Tibial artery (tissue), 1 donor: Measurements from ENCODE around the gene DUSP1.

- PRO-cap: no peak
Observed at GRCh38 chr5:172725092-172725627, 45.8 kb downstream of the DUSP1 start.

GRCh38 chr5:172764865-172765977 lies 5.8 kb downstream of the DUSP1 start:
- PRO-cap: no peak

- PRO-cap: unidirectional peak, minus-strand start at chr5:172769580; unidirectional peak, minus-strand start at chr5:172769612
Observed at GRCh38 chr5:172769517-172769896, 1.5 kb downstream of the DUSP1 start.

- PRO-cap: bidirectional peak, plus-strand start at chr5:172771522, minus-strand start at chr5:172771195
Observed at GRCh38 chr5:172770479-172771292, at the start of gene DUSP1. Gene DUSP1, minus strand, starts transcription at chr5:172771195.

- PRO-cap: no peak
Observed at GRCh38 chr5:172799860-172800685, 29.1 kb upstream of the DUSP1 start.

DNA sequence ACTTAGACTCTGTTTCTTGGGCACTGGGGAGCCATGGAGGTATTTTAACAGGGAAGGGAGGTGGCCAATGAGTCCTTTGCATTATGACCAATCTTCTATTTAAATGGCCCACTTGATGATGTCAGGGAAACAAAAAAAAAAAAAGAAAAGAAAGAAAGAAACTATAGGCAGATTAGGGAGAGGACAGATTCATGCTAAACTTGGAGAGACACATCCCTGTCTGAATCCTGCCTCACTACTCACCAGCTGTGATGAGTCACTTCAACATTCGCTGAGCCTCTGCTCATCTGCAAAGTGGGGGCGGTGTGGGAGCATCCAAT lies 17.2 kb upstream of the ERGIC1 start:
- PRO-cap: no peak

DNA sequence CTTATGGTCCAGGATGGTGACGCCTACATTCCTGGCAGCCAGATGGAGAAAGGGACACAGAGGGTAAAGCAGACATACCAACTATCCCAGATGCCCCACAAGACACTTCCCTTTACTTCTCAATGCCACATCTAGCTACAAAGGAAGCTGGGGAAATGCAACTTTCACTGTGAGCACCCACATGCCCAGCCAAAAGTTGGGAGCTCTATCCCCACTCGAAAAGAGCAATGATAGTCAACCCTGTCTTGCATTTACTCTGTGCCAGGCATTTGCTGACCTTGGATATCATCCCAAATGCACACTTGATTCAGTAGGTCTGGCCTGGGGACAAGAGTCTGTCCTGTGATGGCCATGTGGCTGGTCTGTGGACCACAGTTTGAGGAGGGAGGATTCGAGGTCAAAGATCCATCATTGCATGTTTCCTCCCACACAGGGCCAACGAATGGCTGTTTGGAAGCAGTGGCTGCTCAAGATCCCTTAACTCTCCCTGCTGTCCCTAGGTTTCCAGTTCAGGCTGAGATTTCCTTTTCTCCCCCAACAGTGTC lies 1.4 kb upstream of the ERGIC1 start:
- PRO-cap: no peak

- PRO-cap: no peak
Observed at GRCh38 chr5:172841033-172841462, 7.0 kb downstream of the ERGIC1 start.

- PRO-cap: bidirectional peak, plus-strand start at chr5:172869420, minus-strand start at chr5:172869144
Observed at GRCh38 chr5:172869224-172869786, 35.3 kb downstream of the ERGIC1 start.

GRCh38 chr5:172918792-172919517 lies 40.3 kb upstream of the RPL26L1 start:
- PRO-cap: no peak

DNA sequence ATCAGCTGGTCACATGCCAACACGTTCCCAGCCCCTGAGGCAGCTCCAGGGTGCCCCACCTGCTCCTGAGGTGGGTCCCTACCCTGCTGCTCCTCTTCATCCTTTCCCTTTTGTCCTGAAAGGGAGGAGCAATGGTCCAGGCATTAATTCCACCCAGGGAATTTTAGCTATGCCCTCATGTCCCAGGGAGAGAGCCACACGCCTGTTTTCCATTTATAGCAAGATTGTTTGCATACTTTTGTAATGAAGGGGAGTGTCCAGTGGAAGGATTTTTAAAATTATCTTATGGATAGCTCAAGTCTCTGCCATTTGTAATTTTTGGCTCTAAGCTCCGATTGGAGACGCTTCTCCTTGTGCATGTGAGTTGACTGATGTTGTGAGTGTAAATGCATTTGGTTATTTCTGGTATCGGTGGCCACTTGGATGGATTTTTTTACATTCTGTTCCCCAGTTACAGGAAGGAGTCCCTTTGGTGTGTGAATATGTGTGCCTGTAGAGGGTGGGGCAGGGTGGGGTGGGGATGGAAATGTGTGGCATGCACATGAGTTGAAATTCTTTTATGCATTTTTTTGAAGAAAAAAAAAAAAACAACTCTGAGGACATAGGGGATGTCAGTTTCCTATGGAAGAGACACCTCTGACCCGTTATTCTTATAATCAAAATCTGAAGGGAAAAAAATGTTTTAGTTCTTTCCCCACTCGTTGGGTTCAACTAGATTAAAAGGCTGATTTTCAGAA lies 7.1 kb upstream of the RPL26L1 start:
- PRO-cap: no peak

- PRO-cap: no peak
Observed at GRCh38 chr5:173040137-173040336, 16.1 kb upstream of the CREBRF start.

GRCh38 chr5:173230060-173230773 lies 4.8 kb downstream of the NKX2-5 start:
- PRO-cap: no peak

GRCh38 chr5:173235901-173236486 lies 988 bp upstream of the NKX2-5 start:
- PRO-cap: no peak

DNA sequence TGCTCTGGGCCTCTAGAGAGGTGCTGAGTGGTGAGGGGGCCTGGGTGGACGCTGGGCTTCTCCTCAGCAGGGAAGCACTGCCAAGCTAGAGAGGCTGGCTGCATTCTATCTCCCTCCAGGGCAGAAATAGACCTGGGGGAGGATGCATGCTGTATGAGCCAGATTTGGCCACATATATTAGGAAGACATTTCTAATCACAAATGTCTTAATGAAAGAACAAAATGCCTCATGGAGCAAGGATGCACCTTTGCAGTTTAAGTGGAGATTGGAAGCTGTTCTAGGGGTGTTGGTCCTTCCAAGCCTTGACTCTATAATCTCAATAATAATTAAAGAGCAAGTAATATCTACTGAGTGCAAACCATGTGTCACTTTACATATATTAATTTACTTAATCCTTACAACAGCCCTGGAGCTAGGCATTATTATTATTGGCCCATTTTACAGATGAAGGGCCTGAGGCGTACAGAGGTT lies 43.8 kb upstream of the NKX2-5 start:
- PRO-cap: no peak

GRCh38 chr5:173331825-173332312 lies 3.7 kb upstream of the STC2 start:
- PRO-cap: no peak

GRCh38 chr5:173498378-173498840 lies 118.0 kb downstream of the BOD1 start:
- PRO-cap: no peak

- PRO-cap: no peak
Observed at GRCh38 chr5:173617008-173617272, 490 bp upstream of the BOD1 start.

- PRO-cap: no peak
Observed at GRCh38 chr5:173707159-173707951, 90.9 kb upstream of the BOD1 start.

DNA sequence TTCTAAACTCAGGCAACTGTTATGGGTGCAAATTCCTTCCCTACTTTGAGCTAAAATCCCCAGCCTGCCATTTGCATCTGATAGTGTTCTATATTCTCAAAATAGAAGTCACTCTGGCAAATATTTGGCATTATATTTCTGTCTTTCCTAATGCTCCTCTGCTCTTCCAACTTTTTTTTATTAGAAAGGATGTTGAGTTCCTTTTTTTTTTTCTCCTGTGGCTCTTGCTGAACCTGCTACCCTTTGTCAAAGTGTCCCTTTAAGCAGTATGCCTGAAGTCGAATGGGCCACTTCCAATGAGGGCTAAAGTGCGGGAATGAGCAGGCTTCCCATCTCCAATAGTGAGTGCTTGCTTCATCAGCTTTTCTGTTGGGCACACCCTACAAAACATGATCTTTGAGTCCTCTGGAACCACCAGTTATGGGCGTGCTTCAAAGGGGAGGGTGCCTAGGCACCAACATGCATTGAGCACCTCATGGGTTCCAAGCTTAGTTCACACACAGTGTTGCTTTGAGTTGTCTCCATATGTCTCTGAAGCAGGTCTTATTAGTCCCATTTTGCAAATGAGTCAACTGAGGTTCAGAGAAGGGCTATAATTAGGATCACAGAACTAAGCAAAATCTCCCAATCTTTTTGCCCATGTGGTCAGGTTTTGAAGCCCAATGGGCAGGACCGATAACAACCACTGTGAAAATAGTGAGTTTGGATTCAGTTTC lies 132.9 kb upstream of the CPEB4 start:
- PRO-cap: no peak